ENCODE measurements around a stretch of chr11.

- PRO-cap: no peak
- RAMPAGE, long total RNA: no peak
- RRBS: no CpG with 5 or more reads among the region's 7 CpGs
Measured at GRCh38 chr11:134951192-134951705, 539.2 kb upstream of the B3GAT1 start.